Zone of skin (tissue), 1 donor: ENCODE results near the gene EMP2.

DNA sequence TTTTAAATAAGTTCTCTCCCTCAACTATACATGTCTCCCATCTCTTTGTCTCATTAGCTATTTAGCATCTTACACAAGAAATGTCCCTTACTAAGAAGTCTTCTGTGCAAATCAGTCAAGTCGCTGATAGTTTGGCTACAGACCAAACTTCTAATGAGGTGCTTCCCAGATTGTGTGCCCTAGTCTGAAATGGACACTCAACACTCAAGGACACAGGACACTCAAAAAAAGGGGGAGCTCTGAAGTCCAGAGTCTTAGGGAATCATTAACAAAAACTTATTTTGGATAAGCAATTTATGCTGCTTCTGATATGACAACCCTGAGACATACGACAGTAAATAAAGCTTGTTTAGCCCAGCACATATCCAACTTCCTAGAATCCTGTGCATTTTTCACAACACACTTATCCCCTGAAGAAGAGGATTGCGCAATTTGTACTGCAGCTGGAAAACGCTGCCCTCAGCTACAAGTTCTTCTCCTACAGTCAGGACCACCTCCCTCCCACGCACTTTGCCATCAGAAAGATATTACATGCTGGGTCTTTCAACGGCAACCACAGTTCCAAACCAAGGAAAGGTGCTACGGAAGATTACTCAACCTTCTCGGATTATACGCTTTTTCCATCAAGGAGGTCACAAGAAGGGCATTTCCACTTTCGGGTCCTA is 35.5 kb downstream of the USP7 start:
- RRBS: no CpG with 5 or more reads among the region's 10 CpGs

DNA sequence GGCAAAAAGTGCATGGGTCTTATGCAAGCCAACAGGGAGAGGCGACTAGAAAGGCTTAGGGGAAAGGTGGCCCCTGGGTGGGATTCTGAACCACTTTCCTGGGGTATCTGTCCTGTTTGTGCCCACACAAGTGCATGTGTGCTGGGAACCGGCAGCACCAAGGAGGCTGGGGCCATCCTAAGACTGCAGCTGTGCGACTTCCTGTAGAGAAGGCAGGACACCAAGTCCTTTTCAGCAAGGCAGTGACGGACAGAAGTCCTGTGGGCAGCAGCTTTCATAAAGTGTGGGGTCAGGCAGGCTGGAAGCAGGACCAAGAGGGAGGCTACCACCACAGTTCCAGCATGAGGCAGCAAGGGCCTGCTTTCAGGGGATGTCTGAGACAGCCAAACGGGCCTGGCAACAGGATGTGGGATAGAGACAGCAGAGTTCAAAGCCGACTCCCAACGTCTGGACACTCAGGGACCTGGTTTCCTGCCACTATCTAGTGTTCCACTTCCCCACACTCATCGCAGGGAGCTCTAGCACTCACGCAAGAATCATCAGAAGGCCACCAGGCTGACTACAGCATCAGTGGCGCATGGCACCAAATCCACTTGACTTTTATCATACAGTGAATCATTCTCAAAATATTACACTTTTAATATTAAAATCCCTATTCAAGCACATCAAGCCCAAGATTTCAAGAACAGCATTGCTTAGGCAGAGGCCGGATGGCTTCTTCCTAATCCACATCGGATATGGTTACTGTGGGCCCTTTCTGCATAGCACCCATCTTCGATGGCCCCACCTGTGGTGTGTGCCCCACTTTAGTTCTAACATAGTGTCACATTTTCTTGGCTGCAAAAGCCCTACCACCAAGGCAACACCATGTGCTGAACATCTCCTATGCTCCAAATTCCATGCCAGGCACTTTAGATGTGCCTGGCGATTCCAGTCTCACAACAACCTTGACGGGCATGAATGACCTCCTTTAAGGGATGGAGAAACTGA is 5.2 kb downstream of the USP7 start:
- RRBS: no CpG with 5 or more reads among the region's 15 CpGs

GRCh38 chr16:9123302-9124485 is 32.2 kb downstream of the HAPSTR1 start:
- RRBS: no CpG with 5 or more reads among the region's 15 CpGs

GRCh38 chr16:9364510-9365022 is 273.1 kb downstream of the HAPSTR1 start:
- RRBS: no CpG with 5 or more reads among the region's 5 CpGs

GRCh38 chr16:9545965-9546387 is 454.5 kb downstream of the HAPSTR1 start:
- RRBS: no CpG with 5 or more reads among the region's 3 CpGs

GRCh38 chr16:9610671-9611049 is 519.2 kb downstream of the HAPSTR1 start:
- RRBS: no CpG with 5 or more reads among the region's 5 CpGs

DNA sequence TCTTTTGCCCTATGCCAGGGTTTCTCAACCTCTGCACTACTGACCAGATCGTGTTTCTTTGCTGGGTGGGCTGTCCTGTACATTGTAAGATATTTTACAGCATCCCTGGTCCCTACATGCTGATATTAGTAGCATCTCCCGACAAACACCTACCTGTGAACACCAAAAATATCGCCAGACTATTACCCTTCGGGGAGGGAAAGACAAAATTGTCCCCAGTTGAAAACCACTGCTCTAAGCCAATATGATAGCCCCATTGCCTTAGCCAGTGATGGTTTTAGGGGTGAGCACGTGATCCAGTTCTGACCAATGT is 136.4 kb downstream of the GRIN2A start:
- RRBS: no CpG with 5 or more reads among the region's 5 CpGs

GRCh38 chr16:10517797-10518177 is 62.6 kb downstream of the EMP2 start:
- RRBS: no CpG with 5 or more reads among the region's 5 CpGs

GRCh38 chr16:10531958-10533063 is 48.1 kb downstream of the EMP2 start:
- RRBS: no CpG with 5 or more reads among the region's 30 CpGs

- RRBS: no CpG with 5 or more reads among the region's 4 CpGs
These were observed 15.7 kb downstream of the EMP2 start for GRCh38 chr16:10564636-10565102.

DNA sequence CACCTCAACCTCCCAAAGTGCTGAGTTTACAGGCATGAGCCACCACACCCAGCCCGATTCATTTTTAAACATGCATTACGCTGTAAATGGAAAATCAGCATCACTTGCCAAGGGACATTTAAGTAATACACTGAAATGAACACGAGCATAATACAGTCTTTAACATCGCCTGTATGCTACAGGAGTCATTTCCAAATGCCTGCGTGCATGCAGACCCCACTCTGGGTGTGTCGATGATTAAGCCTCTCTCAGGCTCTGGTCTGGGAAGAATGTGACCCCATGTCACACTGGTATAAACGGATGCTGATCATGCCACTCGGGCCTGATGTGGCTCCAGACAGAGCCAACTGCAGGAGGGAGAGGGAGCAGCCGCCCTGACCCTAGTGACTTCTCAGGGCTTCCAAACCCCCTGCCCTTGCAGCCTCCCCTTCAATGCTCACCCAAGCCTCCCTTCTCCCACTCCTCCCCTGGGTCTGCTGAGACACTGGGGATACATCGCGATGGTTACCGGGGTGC is 10.8 kb downstream of the EMP2 start:
- RRBS: no CpG with 5 or more reads among the region's 12 CpGs

DNA sequence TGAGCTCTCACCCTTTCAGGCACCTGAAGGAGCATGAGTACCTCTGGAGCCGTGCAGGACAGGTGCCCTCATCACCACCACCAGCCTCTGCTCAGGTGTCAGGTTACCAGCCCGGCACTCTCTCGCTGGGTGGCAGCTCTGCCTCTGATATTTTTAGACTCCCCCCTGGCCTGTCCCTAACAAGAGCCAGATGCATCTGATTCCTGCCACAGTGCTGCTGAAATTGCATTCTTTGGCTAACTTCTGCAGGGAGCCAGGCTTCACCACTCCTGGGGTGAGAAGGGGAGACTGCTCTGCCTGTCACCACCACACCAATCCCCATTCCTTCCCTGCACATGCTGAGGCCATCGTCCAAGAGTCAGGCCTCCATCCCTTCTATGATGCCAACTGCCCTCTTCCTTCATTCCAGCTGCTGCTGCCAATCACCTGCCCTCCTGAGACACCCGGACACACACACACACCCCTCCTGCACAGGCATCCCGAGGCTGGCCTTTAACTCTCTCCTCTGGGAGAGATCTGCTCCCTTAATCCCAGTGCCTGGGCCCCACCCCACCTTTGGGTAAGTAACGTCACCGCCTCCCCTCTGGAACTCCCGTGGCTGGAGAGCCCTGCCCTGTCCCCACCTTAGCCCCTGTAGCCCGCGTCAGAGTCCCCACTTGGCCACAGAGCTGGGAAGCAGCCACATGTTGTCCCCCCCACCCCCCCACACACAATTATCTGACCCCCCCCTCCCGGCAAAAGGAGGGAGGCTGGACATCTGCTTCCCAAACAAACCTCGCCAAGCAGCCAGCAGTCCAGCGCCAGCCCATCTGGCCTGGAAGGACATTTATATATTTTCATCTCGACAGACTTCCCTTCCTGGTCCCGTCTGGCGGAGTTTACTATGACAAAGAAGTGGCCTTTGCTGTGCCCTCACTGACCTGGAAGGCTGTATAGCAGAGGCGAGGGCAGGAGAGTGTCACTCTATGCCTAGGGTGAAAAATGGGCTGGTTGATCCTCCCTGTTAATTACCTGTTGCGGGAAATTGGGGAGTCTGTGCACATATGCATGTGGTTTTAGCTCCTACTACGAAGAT is 2.8 kb downstream of the EMP2 start:
- RRBS: no CpG with 5 or more reads among the region's 20 CpGs

DNA sequence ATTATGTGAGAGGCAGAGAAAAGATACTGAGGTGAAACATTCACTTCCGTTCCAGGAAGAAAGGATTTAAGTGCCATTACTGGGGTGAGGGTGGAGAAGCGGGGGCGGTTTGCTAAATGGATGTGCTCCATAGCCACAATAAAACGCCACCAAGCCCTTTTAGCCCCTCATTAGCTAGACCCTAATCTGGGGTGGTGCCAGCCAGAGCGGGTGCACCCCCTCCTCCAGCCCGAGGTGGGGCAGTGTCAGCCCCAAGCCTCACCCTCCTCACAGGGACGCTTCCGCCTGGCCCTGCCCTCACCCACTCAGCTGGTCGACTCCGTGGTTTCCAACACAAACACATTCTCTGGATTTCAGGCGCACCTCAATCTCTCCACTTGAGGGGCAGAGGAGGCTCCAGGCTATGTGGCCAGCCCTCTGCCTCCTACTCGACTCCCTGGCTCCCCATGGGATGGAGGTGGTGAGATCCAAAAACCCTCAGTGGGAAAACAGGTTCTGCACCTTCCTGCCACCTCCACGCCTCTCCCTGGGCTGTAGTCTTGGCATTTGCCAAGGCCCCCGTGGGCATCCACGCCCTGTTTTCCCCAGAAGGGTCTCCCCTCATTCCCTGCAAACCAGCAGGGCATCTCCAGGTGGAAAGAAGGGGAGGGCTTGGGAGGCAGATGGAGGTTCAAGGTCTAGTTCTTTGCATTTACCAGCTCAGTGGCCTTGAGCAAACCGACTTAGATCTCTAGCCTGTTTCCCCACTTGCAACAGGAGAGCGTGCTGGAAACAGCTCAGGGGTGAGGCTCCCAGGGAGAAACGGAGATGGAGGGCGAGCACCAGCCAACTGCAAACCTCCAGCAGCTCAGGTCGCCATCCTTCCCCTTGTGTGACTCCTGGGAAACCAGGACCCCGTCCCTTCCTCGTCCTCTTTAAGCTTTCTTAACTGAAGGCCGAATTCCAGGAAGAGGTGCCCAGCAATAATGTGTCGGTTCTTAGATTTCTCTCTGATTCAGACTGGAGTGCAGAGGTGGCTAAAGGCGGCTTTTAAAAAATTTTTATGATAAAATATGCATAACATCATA is 1.7 kb downstream of the EMP2 start:
- RRBS: no CpG with 5 or more reads among the region's 25 CpGs

DNA sequence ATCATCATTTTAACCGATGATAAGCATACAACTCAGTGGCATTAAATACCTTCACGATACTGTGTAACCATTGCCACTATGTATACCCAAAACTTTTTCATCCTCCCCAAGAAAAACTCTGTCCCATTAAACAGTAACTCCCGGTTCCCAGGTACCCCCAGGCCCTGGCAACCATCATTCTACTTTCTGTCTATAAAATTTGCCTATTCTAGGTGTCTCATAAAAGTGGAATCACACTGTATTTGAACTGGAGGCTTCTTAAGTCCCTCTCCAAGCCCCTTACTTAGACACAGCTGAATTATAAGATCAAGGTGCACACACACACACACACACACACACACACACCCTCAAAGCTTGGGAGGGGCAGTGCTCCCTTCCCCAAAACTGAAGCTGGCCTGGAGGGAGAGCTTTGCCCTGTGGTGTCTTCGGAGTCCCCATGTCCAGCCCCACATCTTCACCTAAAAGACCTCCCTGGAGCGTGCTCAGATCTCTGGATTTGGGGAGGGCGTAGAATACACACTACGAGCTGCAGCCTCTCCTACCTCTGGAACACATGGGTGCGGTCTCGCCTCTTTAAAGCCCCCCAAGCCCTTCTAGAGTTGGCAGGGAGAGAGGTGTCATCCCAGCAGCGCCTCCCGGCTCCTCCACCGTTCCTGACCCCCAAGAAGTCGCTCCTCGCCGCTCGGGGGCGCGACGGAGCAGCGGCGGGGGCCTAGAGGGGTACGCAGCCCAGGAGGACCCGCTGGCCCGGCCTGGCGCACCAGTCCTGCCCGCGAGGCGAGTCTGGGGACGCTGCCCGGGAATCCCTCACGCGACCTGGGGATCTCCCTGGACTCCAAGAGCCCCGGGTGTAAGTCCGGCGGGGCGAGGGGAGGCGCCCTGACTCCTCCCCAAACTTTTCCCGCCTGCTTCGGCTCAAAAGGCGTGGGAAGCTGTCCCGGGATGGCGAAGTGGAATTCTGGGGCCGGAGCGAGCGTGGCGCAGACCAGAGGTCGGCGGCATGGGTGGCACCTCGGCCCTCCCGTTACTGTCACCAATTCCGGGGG is 680 bp downstream of the EMP2 start:
- RRBS: 1% methylated on average over 31 of the region's 51 CpGs

- RRBS: 2% methylated on average over 40 of the region's 55 CpGs
These were observed at the start of gene EMP2 for GRCh38 chr16:10580441-10581200. Gene EMP2, minus strand, starts transcription at chr16:10580598.

DNA sequence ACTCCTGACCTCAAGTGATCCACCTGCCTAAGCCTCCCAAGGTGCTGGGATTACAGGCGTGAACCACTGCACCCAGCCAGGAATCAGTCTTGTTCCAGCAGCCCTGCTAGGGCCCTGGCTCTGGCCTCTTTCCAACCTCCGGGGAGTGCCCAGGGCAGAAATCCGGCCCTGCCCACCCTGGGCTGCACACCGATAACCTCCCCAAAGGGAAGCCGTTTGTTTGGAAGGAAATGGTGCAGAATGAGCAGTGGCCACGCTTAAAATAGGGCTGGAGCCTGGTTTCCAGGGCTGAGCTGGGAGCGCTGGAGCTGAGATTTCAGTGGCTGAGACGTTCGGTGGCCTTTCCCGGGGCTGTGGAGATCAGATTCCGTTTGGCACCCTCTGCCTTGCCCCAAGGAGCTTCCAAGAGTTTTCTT is 17.8 kb upstream of the EMP2 start:
- RRBS: no CpG with 5 or more reads among the region's 11 CpGs

DNA sequence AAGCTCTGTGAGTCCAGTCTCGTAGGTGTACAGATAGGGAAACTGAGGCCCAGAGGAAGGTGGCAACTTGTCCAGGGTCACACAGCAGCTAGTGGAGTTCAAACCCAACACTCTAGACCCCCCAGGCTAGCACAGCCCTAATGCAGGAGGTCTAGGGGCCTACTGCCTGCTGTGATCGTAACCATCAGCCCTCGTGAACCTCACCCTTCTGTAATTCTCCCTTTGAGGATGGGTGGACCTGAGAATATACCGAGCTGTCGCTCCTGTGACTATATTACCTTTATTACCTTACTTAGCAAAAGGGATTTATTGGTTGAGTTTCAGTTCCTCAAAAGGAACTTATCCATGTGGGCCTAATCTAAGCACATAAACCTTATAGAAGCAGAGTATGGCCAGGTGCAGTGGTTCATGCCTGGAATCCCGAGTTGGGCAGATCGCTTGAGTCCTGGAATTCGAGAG is 19.2 kb upstream of the EMP2 start:
- RRBS: no CpG with 5 or more reads among the region's 8 CpGs

GRCh38 chr16:10647762-10648222 is 46.9 kb downstream of the TEKT5 start:
- RRBS: no CpG with 5 or more reads among the region's 3 CpGs

- RRBS: no CpG with 5 or more reads among the region's 8 CpGs
These were observed 817 bp downstream of the NUBP1 start for GRCh38 chr16:10744447-10744870.

GRCh38 chr16:10757538-10758209 is 14.0 kb downstream of the NUBP1 start:
- RRBS: no CpG with 5 or more reads among the region's 13 CpGs